ENCODE measurements around the gene NHLH2.

DNA sequence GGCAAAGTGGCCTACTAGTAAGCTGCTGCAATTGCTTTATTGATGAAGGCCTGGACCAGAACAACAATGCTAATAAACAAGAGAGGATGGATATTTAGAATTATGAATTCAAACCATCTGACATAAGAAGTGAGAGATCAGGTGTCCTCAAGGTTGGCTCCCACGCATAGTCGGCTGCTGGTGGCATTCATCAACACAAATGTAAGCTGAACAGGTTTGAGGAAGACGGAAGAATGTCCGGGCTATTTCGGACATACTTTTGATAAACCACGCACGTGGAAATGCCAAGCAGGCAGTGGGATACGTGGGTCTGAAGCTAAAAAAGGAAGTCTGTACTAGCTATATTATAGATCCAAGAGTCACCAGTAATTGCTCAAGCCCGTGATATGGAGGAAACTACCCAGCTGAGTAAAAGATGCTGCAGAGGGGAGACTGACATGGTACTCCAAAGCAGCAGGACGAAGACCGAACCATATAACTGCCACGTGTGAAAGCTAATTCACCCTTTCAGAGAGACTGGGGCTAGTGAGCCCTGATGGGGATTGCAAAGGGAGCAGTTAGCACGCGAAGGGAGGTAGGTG, 489 bp downstream of the AP4B1 start:
- PRO-cap: bidirectional peak, plus-strand start at position 513 of the sequence, minus-strand start at position 480 of the sequence
- RRBS, 2 experiments: no CpG with 5 or more reads among the region's 14 CpGs

DNA sequence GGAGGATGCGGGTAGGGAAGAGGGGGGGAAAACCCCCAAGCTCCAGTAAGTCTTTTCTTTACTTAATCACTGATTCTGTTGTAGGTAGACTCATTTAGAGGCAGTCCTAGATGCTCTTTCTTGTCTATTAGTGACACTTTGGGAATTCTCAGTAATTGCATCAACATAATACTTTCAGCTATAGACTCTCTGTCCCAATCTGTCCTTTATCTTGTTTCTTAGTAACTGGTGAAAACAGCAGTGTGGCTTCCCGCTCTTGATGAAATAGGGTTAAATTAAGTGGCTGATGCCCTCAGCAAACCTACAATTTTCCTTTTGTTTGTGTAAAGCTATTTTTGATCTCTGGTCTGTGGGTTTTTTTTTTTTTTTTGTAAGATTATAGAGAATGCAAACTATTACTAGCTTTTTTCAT, 1.7 kb downstream of the HIPK1 start:
- PRO-cap: no peak
- RRBS, 2 experiments: no CpG with 5 or more reads among the region's 2 CpGs

GRCh38 chr1:113947171-113947852, 18.2 kb downstream of the HIPK1 start:
- PRO-cap: no peak
- RRBS, 2 experiments: no CpG with 5 or more reads among the region's 4 CpGs

GRCh38 chr1:113954460-113954987, 24.8 kb upstream of the OLFML3 start:
- PRO-cap: no peak
- RRBS, 2 experiments: no CpG with 5 or more reads among the region's 3 CpGs

GRCh38 chr1:113983354-113983734, 4.1 kb downstream of the OLFML3 start:
- PRO-cap: no peak
- RRBS, 2 experiments: no CpG with 5 or more reads among the region's 9 CpGs

DNA sequence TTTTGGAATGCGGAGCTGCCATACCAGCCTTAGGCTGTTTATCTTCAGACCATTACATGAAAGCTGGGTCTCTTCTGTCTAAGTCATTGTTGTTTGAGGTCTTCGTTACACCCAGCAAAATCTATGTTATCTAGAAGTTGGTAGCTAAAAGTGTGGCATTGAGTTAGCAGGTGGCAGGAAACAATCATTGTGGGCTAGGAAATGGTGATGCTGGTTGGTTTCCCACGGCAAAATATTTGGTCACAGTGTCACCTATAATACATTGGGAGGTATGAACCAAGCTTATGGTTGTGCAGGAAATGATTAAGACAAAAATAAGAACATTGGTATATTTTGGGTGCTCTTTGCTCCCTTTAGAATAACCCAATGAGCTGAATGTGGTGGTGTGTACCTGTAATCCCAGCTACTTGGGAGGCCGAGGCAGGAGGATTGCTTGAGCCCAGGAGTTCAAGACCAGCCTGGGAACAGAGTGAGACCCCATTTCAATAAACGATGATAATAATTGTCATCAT, 169.7 kb downstream of the TRIM33 start:
- PRO-cap: no peak
- RRBS, 2 experiments: no CpG with 5 or more reads among the region's 5 CpGs

GRCh38 chr1:114390436-114391040, 120.5 kb downstream of the TRIM33 start:
- PRO-cap: no peak
- RRBS, 2 experiments: no CpG with 5 or more reads among the region's 6 CpGs

DNA sequence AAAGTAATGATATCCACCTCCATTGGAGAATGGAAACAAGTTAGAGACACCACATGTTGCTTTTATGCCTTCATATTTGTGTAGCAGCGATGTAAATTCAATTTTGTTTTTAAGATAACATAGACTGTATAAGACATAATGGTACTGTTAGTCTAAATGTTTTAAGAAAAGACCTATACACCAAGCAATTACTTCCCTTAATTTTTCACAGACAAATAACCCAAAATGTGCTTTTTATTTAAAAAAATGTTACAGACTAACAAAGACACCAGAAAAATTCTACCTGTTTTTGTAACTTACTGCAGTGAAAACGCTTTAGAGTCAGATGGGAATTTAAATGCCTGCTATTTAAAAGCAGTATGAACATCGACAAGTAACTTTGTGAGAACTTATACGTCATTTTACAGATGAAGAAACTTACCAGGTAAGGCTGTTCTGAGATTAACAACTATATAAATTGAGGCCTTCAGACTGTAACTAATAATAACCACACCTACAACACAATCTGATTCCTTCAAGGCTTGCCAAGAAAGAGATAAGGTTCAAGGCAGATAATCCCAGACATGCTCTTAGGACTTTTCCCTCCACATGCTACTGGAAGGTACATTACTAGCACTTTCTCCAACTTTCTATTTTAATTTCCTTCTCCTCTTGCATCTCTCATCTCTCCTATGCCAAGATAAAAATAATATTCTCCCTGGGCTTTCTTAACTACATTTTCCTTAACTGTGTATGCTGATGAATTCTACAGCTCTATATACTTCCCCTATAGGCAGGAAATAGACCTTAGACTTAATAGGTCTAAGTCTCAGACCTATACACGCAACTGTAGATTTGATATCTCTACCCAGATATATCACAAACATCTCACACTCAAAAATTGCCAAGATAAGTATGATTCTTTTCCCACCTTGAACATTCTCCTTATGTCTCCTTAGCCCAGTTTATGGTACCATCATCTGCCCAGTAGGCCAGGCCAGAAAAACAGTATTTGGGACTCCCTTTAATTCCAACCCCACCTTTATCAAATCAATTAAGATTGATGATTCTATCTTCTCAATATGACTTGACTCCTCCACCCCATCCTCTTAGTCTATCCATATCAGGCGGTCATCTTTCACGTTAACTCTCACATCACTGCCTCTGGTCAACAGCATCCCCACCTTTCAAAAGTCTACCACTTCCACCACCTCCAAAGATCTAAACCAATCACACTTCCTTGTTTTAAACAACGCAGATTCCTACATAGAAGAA, 19.0 kb upstream of the NRAS start:
- PRO-cap: no peak
- RRBS, 2 experiments: no CpG with 5 or more reads among the region's 8 CpGs

DNA sequence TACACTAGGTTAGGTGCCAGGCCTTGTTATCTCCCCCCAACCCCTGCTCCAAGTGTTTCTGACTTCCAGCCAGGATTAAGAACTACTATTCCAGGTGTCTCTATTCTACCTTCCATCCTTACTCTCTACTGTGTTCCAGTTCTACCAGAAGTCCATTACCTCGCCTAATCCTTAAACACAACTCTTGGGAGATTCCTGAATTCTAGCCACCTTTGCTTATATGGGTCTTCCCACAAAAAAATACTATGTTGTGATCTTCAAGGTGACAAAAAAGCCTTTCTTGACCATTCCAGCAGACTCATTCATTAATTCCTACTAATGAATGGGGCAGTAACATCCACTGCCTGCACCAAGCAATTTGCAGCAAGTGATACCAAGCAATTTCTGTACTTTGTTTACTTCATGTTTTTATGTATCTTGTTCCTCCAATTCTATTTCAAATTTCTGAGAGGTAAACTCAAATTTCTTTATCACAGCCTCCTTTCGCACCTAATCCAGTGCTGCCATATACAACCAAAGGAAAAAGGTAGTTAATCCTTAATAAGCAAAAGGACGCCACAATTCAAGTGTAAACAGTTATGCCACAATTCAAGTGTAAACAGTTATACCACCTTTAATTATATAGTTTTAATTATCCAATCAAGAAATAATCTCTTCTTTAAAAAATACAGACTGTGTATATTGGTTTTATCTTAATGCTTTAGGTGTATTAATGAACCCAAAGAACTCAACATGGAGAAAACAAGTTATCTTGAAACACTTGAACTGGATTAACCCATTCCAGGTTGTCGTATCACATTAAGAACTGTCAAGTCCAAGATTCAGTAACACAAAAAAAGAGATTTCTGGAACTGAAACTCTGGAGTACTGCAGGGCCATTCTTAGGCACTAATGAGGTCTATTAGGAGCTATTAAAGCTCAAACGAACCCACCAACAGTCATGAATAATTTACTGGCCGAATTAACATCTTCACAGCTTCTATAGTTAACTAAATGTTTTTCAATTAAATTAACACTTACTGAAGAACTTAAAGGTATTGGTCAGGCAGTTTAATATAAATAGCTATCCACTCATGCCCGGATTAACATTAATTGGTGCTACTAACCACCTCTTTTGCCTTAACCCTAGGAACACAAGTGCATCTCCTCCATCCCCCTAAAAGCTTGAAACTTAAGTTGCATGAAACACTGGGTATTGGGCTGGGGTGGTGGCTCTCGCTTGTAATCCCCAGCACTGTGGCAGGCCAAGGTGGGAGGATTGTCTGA, 4.9 kb downstream of the CSDE1 start:
- PRO-cap: no peak
- RRBS, 2 experiments: no CpG with 5 or more reads among the region's 8 CpGs

- PRO-cap: no peak
- RRBS, 2 experiments: 10% methylated on average over 2 of the region's 21 CpGs; no CpG with 5 or more reads in 1 of the 2 experiments
Measured at GRCh38 chr1:115089835-115090572, 701 bp upstream of the TSPAN2 start.

- PRO-cap: no peak
- RRBS, 2 experiments: no CpG with 5 or more reads among the region's 3 CpGs
Measured at GRCh38 chr1:115649881-115650507, 8.2 kb downstream of the VANGL1 start.

- PRO-cap: no peak
- RRBS, 2 experiments: no CpG with 5 or more reads among the region's 8 CpGs
Measured at GRCh38 chr1:115840608-115841272, at the start of gene NHLH2. Gene NHLH2, minus strand, starts transcription at chr1:115841126.

- PRO-cap: no peak
- RRBS, 2 experiments: no CpG with 5 or more reads among the region's 17 CpGs
Measured at GRCh38 chr1:116123509-116124780, 12.7 kb downstream of the MAB21L3 start.

DNA sequence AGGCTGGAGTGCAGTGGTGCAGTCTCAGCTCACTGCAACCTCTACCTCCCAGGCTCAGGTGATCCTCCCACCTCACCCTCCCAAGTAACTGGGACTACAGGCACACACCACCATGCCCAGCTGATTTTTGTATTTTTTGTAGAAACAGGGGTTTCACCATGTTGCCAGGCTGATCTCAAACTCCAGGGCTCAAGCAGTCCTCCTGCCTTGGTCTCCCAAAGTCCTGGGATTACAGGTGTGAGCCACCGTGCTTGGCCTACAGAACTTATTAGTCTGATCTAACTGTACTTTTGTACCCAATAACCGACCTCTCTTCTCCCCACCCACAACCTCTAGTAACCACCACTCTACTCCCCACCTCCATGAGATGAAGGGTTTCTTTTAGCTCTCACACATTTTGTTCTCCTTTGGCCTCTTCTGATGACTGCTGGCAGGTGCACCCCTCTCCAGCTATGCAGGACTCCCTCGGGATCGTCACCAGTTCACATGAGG, 100.0 kb upstream of the ATP1A1 start:
- PRO-cap: no peak
- RRBS, 2 experiments: no CpG with 5 or more reads among the region's 4 CpGs

DNA sequence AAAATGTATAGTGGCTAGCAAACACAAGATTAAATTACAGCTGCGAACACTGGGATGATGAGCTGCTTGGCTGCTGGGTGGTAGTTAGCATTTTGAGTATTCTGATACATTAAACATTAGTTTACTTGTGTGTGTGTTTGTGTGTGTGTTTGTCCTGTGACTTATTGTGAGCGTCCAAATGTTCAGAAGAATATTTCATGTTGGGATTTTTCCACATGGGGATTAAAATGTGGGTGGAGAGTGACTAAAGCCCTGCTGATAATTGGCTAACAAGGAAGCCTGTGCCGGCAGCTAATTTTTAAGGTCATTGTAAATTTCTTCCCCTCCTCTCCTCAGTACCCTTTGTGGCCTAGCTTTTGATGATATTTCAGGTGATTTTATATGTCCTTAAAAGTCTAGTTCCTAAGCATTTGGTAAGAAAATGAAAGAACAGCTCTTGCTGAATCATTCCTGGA, 2.5 kb downstream of the ATP1A1 start:
- PRO-cap: no peak
- RRBS, 2 experiments: no CpG with 5 or more reads among the region's 3 CpGs

DNA sequence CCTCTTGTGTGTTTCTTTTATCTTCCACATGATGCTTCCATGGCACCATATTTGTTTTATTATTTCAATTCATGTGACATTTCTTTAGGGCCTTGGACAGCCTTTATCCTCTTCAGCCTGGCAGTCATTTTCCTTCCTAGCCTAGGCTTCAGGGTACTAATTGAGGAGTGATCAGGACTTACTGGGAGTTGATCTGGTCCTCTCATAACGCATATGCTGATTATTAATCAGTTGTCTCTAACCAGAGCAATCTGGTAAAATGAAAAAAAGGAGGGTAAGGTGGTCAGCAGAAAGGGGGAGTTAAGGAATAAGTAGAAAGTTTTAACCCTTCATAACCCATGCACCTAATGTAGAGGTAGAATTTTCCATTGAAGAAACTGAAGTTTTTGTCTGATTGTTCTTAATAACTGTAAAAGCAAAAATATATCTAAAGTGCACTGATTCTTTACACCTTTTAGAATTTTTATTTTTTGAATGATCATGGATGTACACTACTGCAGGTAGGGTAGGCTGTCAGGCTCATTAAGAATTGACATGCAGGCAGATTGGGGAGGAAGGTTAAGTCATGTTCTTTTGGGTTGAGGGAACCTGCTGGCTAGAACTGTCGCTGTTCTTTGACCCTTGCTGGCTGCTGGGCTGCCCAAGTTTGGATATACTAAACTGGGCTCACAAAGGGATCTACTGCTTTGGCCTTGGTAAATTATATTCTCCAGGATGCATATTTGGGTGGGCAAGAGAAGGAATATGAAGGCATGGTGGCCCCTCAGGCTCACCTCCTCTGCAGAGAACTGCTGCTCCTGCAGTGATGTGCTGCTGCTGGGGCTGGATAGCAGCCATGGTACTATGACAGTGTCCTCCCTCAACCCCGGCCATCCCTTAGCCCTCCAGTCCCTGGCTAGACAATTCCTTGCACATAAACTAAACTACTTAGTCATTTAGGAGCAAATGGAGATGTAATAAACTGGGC, 5.8 kb downstream of the ATP1A1 start:
- PRO-cap: no peak
- RRBS, 2 experiments: no CpG with 5 or more reads among the region's 3 CpGs

GRCh38 chr1:116409704-116410343, 36.8 kb downstream of the ATP1A1 start:
- PRO-cap: no peak
- RRBS, 2 experiments: no CpG with 5 or more reads among the region's 9 CpGs

DNA sequence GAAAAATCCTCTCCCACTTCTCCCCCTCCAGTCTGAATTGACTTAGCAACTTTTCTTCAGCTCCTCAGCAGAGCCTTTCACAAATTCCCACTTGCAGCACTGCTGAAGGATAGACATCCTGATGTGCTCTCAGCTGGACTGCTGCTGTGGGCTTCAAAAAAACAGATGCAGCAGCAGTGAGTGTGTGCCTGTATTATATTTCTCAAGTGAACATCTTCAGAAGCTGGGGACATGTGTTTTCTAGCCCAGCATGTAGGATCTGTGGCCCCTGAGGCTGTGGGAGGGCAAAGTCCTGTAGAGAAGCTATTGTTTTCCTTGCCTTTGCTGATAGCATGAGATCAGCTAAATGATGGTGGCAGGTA, 98.6 kb downstream of the CD58 start:
- PRO-cap: no peak

DNA sequence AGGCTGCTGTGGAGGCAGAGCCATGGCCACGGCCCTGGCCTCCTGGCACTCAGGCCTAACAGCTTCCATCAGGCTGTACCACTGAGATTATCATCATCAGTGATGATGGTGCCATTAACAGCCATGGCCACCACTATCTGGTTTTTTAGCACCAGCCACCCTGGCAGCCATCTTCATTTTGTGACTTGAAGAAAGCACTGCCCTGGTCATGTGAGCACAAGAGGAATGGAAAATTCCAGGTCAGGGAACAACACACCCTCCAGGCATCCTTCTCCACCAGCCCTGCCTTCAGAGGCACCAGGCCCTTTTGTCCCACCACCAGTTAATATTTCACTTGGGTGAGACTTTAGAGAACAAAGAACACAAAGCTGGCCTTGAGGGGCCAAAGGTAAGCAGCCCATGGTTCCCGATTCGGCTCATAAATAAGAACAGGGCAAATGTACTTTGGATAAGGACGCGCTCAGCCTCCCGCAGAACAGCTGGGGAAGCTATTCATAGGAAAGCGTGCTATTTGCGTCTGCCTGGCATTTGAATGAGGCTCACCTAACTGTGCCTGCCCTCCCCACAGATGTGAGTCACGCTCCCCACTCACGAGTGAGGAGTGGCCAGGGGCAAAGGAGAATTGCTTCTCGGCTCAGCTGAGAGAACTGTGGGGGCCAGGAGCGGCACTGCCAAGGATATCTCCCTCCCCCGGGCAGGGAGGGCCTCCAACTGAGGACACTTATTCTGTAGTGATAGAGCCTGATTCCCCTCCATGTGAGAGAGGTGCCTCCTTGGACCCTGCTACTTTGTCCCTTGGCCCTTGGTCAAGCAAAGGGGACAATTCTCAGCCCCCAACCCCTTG, 95.6 kb downstream of the CD58 start:
- PRO-cap: no peak
- RRBS, 2 experiments: no CpG with 5 or more reads among the region's 13 CpGs

GRCh38 chr1:116508708-116509163, 62.1 kb downstream of the CD58 start:
- PRO-cap: no peak